Neural progenitor cell (in vitro differentiated cells): ENCODE measurements around the genes FTH1 and SCGB2A2.

DNA sequence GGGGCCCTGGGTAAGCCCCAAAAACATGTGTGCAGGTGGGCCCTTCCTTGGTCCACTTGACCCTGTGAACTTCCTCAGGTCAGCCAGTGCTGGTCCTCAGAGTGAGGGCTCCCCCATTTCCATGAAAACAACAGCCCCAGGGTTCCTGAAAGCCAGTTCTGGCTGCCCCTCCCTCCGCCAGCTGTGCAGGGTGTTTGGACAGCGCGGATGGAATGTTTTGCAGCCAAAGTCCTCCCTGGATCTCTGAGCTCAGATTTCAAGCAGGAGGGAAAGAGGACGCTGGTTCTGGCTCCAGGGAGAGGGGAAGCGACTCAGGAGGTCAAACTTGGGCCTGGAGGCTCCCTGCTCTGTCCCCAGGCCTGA, 6.2 kb upstream of the RAB3IL1 start:
- RAMPAGE, long total RNA: no peak

DNA sequence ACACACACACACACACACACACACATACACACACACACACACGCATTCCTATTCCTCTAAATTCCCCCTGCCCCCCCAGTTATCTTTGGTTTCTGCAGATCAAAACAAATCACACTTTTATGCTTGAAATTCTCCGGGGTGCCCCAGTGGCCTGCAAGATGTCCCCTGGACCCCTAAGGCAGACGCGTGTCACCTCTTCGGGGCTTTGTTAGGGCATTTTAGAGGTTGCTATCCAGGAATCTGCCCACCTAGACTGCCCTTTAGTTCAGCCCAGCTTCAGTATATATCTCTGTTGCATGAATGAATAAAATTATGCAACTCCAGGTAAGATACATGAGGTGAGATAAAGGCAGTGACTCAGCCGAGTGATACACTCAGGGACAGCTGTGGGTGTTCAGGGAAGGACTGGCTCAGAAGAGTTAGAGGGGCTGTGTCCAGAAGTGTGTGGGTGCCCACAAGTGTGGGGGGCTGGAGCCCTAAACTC, 8.5 kb downstream of the FTH1 start:
- RAMPAGE, long total RNA: no peak

GRCh38 chr11:61966608-61966920, 870 bp downstream of the FTH1 start:
- RAMPAGE, long total RNA: no peak

DNA sequence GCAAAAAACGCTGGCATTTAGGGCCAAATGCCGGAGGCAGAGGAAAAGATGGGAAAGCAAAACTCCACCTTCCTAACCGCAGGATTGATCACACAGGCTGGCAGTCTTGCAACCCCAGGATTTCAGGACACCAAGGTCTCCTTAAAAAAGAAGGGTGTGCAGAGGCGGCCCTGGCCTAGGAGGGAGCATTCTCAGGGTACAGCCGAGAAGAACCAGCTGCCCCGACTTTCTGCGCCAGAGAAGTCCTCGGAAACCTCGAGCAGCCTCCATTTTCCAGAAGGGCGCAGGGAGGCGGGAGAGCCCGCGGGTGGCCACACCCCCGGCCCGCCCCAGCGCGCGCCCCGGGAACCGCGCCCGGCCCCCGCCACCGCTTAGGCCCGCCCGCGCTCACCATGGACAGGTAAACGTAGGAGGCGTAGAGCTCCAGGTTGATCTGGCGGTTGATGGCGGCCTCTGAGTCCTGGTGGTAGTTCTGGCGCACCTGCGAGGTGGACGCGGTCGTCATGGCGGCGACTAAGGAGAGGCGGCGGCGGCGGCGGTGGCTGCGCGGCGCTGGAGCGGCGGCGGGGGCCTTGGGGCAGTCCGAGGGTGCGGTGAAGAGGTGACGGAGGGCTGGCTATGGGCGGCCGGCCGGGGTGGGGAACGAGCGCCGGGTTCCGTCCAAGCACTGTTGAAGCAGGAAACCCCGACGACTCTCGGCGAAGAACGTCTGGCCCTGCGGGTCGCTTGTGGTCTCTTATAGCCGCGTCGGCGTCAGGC, at the start of gene FTH1:
FTH1 (minus strand) TSS at position 714 of the 759 bp plus-strand sequence.
- RAMPAGE, long total RNA: no peak

- RAMPAGE, long total RNA: no peak
These were observed 9.9 kb upstream of the FTH1 start for GRCh38 chr11:61977260-61977726.

- RAMPAGE, long total RNA: no peak
These were observed 13.2 kb upstream of the FTH1 start for GRCh38 chr11:61980656-61981013.

DNA sequence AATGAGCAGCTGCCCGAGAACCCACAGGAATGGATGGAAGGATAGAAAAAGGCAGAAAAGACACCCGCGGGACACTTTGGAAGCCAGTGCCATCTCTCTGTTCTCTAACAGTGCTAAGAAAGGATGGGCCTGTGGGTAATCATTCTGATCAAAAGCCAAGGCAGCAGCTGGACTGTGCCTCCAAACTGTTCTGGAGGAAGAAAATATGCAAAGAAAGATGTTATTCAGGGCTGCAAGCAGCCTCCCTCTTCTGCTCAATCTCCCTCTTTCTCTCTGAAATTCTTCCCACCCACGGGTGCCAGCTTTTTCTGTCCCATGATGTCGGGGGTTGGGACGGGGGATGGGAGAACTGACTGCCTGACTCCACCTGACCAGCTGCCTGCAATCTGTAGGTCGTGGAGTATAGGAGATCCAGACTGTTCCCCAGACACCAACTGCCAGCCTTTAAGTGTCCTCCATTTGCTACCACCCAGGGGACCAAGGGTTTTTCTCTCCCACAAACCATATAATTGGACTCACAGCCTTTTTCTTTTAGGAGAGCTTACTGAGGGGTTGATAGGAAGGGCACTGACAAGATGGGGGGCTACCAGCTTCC, 37.9 kb upstream of the FTH1 start:
- RAMPAGE, long total RNA: no peak

- RAMPAGE, long total RNA: no peak
These were observed at the start of gene SCGB2A2 for GRCh38 chr11:62269736-62270449. Gene SCGB2A2, plus strand, starts transcription at chr11:62270158.

DNA sequence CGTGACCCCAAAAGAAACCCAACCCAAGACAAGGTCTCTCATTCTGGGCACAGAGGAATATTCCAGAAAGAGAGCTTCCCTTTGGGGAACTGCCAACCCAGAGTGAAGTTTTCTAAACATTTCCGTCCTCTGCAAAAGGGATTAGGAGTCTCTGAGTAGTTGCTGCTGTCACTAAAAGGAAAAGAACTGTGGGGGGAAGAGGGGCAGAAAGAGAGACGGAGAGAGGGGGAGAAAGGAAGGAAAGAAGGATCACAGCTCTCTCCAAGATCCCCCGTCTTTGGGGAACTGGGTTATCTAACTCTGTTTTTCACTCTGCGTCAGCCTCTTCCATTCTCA, 726 bp downstream of the SCGB1A1 start:
- RAMPAGE, long total RNA: no peak

DNA sequence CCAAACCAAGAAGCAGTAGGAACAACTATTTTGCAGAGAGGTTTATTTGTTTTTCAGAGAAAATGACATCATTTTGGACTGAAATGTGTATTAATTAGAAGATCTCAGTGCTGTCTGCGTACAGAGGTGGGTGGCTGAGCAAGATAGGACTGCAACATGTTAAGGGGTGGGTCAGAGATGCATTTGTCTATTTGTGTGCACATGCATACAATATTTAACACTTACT, 1.1 kb downstream of the SCGB1A1 start:
- RAMPAGE, long total RNA: no peak

- RAMPAGE, long total RNA: no peak
These were observed 38.2 kb downstream of the AHNAK start for GRCh38 chr11:62508074-62509039.

DNA sequence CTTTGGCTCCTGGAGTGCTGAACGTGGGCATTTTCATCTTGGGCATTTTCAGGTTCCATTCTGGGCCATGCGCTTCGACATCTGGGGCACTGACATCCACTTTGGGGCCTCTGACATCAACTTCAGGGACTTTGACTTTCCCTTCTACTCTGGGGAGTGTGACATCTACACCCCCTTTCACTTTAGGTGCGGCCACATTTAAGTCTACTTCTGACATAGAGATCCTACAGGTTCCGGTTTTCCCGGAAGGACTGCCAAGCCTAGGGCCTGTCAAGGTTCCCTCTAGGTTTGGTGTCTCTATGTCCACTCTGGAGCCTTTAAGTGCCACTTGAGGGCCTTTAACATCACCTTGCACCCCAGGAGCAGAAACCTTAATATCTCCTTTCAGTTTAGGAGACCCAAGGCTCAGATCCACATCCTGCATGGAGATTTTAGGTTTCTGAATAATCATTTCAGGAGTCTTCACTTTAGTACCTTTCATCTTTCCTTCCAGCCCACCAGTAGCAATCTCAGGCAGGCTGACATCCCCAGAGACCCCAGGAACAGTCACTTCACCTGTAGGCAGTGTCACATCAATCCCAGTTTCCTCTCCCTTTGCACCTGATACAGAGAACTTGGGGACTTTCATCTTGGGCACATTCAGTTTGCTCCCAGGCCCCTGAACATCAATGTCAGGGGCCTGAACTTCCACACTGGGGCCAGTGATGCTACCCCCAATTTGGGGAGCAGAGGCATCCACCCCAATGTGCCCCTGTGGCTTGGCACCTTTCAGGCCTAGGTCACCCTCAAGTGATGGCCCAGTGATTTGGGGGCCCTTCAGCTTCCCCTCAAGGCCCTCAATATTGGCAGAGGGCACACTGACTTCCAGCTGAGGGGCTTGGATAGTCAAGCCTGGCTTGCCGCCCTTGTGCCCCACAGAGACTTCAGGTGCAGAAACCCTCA, 13.8 kb downstream of the AHNAK start:
- RAMPAGE, long total RNA: no peak

DNA sequence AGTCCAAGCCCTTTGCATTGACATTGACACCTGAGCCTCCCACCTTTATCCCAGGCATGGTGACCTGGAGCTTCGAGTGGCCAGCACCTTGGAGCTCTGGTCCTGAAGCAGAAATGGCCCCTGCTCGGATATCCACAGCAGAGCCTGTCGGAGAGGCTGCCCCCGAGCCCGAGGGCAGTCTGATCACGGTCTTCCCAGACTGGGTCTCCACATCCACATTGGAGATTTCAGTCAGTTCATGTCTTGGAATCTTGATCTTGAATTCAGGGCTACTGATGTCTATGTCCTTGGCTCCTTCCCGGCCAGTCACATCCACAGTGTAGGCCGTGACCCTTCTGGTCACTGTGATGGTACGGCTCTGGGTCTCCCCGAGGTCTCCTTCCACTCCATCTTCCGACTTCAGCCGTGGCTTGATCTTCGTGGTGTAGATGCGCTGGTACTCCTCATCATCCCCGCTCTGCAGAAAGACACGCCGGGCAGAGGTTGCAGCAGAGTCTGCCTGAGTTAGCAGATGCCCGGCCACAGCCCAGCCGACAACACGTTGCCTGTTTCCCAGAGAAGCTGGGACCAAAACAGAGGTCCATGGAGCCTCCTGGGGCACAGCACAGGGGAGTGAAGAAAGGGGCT, 12.9 kb downstream of the AHNAK start:
- RAMPAGE, long total RNA: no peak

DNA sequence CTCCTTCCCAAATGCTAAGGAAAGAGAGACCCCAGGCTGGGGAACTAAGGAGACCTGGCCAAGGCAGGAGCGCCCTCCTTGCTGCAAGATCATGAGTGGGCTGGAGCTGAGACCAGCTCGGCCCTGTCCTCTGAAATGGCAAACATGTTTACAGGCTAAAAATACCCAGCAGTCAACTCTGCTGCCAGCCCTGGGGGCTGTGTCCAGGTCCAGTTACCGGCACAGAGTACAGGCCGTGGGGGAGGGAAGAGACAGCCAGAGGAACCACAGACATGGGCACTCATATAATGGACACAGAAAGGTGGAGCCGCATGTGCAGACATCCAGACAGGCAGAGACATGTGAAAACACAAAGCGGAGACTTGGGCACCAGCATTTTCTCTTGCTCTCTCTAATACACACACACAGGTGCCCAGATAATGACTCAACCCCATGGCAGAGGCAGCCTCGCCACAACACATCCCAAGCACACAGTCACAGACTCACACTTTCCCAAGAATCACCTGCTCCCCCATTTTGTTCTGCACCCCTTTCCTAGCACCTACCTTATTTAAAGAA, 1.3 kb upstream of the AHNAK start:
- RAMPAGE, long total RNA: no peak

GRCh38 chr11:62572961-62573539, 641 bp downstream of the EEF1G start:
- RAMPAGE, long total RNA: no peak

GRCh38 chr11:62575115-62575471, 1.4 kb upstream of the EEF1G start:
- RAMPAGE, long total RNA: no peak

- RAMPAGE, long total RNA: no peak
These were observed 1.8 kb upstream of the EEF1G start for GRCh38 chr11:62575472-62575958.

DNA sequence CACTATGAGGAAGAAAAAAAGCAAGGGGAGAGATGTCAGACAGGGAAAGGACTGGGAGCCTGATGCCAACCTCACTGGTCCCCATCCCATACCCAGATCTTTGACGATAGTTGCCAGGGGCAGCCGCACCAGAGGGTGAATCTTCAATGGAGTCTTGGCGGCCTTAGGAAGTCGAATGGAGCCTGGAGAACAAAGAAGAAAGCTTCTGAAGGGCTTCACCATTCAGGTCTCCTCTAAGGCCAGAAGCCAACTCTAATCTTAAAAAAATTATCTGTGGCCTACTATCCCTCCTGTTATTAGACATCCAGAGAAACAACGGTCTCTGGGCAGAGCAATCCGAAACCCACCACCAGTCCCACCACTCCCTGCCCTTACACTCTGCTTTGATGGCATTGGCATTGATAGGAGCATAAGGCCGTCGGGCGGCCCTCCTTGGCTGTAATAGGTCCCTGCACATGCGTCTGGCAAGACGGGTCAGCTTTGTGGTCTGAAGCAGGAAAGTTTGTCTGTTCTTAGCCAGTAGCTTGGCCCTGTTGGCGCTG, 3.6 kb upstream of the TUT1 start:
- RAMPAGE, long total RNA: no peak

- RAMPAGE, long total RNA: no peak
These were observed 5.1 kb downstream of the EML3 start for GRCh38 chr11:62607456-62607915.

DNA sequence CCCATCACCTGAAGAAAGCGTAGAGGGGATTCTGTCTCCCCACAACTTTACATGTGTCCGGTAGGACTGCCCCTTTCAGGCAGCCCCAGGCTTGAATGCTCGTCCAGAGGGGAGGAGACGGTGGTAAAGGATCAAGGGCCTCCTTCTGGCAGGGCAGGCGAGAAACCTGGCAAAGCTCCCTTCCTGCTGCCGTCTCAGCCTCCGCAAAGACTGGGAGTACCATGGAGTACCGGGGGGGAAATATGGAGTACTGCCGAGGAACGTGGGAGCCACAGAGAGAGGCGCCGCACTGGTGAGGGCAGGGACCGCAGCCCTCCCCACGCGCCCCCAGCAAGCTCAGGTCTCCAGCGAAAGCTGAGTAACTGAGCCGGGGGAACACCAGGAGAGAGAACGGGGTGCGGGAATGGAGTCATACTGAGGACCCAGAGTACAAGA, 929 bp downstream of the EML3 start:
- RAMPAGE, long total RNA: no peak